Amniotic epithelial cell (primary cell): ENCODE measurements around the gene AEBP2.

GRCh38 chr12:19307217-19308100 is 131.8 kb upstream of the AEBP2 start:
- RRBS, result no CpG with 5 or more reads among the region's 15 CpGs

GRCh38 chr12:19439403-19440103 is at the start of gene AEBP2:
Gene AEBP2 (plus strand): TSS chr12:19439492.
- RRBS, result 1% methylated on average over 4 of the region's 86 CpGs

GRCh38 chr12:19783184-19783813 is 344.0 kb downstream of the AEBP2 start:
- RRBS, result no CpG with 5 or more reads among the region's 18 CpGs

DNA sequence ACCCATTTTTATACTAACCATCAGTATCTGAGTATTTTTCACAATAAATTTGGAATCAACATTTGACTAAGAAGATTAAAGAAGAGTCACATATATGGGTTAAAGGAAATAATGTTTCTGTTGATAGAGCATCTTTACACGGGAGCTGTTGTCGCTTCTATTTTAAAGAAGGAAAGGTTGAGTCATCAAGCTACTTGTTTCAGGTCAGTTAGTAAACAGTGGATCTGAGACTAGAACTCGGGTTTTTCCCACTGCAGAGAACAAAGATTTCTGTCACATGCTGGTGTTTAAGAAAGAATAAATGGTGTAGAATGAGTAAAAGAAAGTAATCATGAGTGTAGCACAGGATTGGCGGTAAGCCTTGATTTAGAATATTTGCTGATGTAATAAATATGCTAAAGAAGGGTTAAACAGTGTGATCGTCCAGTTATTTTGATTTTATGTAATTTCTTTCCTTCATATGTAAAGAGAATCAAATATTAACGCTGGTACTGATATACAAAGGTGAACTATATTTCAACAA is 455.5 kb downstream of the AEBP2 start:
- RRBS, result no CpG with 5 or more reads among the region's 6 CpGs

DNA sequence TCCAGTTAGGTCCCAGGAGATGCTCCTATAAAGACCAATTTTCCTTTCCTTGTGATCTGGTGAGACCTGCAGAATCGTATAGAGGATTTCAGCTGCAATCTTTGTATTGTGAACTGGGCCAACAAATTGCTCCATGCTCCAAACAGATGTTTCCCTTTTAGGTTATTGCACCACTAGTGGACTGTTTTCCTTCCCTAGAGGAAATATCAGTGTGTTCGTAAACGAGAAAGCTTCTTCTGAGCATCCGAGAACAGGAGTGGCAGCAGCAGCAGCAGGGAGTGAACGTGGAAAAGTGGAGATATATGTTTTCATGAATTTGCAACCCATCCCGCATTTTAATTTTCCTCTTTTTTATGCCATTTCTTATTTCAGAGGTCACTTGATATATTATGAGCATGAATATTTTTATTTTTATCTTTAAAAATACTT is 344.1 kb upstream of the PDE3A start:
- RRBS, result no CpG with 5 or more reads among the region's 6 CpGs

GRCh38 chr12:20415637-20416076 is 47.3 kb downstream of the PDE3A start:
- RRBS, result no CpG with 5 or more reads among the region's 6 CpGs

GRCh38 chr12:20577737-20578470 is 117.2 kb upstream of the SLCO1C1 start:
- RRBS, result no CpG with 5 or more reads among the region's 11 CpGs

DNA sequence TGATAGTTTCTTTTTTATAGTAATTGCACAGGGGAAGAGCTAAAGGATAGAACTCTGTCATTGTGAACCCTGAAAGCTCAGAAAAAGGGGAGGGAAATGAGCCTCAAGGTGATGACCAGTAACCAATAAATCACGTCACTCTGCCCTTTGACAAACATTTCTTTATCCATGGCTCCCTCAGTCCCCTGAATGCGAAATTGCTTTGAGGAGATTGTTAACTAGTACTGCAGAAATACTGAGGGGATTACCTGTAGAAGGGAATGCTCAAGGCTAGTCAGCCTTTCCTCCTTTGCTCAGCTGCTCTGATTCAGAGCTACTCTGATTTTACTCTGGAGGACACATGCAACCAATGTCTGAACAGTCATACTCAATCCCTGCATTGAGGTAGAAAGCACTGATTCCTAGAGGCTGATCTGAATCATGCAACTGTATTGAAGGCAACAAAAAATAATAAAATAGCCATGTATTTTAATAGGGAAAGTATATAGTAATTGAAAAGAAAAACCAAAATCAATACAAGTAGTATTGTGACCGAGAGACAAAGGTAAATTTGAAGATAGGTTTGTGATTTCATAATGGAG is 24.7 kb downstream of the SLCO1B1 start:
- RRBS, result no CpG with 5 or more reads among the region's 3 CpGs

DNA sequence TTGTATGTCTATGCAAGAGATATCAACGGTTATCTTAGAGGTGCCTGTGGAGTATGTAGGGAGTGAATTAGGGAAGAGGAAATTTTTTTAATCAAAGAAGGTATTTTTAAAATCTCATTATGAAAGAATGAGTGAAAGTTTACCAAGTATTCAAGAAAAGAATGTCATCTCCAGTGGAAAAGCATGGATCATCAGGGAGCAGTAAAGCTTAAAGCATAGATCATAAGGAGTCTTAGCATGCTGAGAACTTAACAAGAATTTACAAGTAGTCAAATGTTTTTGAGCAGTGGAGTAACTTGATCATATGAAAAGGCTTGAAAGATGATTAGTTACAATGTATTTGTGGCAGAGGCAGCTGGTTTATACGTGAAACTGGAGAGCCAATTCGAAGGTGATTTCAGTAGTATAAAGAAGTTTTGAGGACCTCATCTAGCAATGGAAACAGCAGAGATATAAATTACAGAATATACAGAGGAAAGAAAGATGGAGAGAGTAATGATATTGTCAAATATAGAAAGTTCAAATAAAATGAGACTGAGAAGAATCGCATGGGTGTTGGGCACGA is 1.6 kb downstream of the PYROXD1 start:
- RRBS, result no CpG with 5 or more reads among the region's 5 CpGs

DNA sequence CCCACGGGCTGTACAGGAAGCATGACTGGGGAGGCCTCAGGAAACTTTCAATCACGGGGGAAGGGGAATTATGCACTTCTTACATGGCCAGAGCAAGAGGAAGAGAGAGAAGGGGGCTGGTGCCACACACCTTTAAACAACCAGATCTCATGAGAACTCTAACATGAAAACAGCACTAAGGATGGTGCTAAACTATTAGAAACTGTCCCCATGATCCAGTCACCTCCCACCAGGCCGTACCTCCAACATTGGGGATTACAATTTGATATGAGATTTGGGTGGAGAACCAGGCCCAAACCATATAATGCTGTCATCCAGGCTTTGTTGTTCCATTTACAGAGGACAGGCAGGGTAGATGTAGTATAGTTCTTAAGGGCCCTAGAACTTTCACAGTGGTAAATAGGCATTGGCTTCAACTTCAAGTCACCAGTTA is 20.2 kb downstream of the PYROXD1 start:
- RRBS, result no CpG with 5 or more reads among the region's 3 CpGs

- RRBS, result no CpG with 5 or more reads among the region's 4 CpGs
Observed at GRCh38 chr12:21697988-21698298, 40.3 kb upstream of the LDHB start.

- RRBS, result no CpG with 5 or more reads among the region's 2 CpGs
Observed at GRCh38 chr12:21814349-21814856, 39.9 kb upstream of the KCNJ8 start.

DNA sequence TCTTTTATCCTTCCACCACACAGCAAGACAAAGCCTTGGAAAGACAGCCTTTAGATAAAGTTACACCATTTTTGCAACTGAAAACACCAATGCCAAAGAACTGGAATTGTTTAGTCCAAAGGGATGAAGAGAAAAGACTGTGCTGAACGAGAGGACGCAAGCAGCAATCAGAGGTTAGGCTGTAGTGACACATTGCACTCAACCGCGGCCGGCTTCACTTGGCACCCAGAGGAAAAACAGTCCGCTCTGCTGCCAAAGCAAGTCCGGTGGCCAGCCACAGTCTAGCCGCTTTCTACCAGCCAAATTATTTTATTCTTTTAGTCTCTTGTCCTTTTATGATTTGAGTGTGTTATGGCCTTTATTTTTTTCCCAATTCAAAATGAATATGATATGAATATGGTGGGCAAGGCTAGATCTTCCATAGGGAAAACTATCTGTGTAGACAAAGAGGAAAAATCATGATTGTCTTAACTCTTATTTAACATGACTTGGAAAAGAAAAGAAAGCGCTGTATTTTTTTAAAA is 49.2 kb upstream of the KCNJ8 start:
- RRBS, result no CpG with 5 or more reads among the region's 9 CpGs

DNA sequence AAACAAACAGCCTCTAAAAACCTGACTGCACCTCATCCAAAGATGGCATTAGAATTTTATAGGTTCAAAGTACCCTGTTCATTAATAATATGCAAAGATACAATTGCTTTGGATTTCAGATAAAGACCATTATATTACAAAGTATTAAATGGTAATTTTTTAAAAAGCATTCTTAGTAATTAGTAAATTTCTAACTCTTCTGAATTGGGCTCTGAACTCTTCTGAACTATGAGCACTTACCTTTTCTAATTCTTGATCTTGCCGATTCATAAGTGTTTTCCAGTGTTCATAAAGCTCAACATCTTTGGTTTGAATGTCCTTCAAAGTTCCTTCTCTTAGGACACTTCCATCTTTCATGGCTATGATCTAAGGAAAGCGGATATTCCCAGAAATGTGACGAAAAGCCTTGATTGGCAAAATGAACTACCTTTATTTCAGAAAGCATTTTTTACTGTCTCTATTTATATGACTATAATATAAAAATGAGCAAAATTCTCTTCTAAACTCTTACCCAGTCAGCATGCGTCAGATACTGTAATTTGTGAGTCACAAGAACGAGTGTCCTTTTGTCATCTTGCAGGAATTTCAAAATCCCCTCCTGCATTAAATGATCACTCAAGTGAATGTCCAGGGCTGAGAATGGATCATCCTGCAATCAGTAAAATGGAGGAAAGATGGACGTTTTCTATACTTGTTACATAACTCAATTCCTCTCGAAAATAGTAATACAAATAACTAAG is 77.5 kb upstream of the KCNJ8 start:
- RRBS, result no CpG with 5 or more reads among the region's 7 CpGs

DNA sequence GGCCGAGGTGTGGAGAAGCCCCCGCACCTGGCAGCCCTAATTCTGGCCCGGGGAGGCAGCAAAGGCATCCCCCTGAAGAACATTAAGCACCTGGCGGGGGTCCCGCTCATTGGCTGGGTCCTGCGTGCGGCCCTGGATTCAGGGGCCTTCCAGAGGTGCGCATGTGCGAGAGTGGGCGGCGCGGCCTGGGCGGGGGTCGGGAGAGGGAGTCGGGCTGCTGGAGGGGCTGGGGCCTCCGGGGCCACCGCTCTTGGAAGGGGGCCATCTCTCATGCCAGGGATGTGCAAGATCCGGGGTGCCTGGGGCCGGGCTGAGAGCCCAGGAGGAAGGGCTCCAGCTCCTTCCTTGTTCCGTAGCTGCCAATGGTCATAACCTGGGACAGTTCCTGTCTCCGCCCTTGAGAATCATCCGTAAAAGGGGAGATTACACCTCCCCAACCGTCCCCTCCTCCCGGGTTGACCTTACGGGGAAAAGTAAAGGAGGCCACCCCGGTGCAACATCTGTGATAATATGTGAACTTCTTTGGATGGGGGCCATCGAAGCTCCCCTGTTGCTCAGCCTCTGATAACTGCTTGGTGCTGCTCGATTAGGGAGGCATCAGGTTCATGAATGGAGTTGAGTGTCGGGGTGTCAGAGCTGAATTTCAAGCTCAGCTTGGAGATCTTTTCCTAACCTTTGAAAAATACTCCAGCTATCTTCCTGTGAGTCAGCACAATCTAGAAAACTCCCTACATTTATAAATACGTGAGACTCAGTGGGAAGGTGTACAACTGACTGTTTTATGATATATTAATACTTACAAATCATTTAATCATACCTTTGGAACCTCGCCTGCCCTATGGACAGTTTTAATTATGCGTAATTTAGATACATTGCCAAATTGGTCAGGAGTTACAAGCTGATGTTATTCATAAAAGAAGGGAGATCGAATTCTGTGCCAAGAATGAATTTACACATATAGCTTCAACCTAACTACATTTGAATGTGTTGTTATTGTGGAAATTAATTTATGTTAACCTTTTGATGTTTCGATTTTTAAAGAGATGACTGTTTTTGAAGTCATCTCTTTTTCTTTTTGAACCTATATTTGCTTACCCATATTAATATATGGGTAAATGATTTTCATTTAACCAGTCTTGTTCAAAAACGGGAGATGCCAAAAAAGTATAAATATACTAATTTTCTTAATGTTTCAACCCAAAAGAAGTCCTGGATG is 799 bp downstream of the CMAS start:
- RRBS, result 2% methylated on average over 7 of the region's 35 CpGs

GRCh38 chr12:22275679-22276363 is 58.7 kb downstream of the ST8SIA1 start:
- RRBS, result no CpG with 5 or more reads among the region's 5 CpGs

- RRBS, result no CpG with 5 or more reads among the region's 6 CpGs
Observed at GRCh38 chr12:22506432-22507559, 37.5 kb downstream of the C2CD5 start.

DNA sequence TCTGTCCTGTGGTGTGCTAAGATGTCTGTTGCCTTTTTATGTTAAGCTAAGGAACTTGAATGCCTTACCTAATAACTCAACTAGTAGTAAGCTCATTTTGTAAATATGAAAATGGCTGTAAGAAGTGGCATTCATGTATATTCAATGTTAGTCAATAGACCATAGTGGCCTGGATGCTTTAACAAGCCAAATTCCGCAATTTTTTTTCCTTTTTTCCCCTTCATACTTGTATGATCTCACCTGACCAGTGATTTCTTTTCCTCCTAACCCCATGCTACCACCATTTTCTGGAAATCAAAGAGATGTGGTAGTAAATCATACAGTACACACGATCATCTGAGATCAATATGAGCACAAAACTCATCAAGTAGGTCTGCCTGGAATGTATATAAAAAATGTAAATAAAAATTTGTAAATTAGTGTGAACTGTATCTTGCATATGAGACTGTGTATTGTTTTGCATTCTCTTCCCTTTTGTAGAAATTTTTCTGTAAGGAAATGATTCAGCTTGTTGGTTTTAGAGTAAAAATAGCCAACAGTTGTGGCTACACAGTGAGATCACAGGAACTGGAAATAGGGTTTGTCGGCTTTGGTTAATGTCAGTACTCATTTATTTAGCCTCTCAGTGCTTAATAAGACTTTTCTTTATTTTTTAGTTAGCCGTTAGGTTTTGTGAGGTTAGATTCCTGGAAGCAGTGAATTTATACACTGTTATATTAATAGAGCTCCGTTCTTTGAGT is 62.5 kb downstream of the ETNK1 start:
- RRBS, result no CpG with 5 or more reads among the region's 5 CpGs

- RRBS, result no CpG with 5 or more reads among the region's 15 CpGs
Observed at GRCh38 chr12:23950078-23950549, 644 bp upstream of the SOX5 start.

- RRBS, result no CpG with 5 or more reads among the region's 2 CpGs
Observed at GRCh38 chr12:24361830-24362399, 412.4 kb upstream of the SOX5 start.